Placental epithelial cell (primary cell): ENCODE measurements around a stretch of chr1.

GRCh38 chr1:65428784-65429367 is 8.4 kb downstream of the LEPR start:
- CAGE, long polyA plus RNA: no peak

DNA sequence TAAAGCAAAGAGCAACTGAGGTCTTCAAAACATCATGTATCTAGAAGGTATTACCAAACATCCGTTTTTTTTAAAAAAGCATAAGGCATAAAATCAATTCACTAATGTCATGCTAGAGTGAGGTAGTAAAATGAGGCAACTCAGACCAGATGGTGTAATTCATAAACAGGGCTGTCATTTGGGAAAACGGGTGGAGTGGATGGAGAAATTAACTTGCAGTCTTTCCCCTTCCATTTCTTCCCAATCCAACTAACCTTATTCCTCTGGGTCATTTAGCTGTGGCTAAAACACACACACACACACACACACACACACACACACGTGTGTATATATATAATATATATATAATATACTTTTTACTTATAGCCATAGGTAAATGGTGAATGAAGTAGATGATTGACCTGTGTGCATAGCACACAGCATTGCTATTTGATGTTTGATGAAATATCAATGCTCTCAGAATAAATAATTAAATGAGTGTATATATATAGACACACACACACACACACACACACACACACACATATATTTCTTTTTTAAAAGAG is 51.7 kb downstream of the LEPR start:
- CAGE, long polyA plus RNA: no peak

DNA sequence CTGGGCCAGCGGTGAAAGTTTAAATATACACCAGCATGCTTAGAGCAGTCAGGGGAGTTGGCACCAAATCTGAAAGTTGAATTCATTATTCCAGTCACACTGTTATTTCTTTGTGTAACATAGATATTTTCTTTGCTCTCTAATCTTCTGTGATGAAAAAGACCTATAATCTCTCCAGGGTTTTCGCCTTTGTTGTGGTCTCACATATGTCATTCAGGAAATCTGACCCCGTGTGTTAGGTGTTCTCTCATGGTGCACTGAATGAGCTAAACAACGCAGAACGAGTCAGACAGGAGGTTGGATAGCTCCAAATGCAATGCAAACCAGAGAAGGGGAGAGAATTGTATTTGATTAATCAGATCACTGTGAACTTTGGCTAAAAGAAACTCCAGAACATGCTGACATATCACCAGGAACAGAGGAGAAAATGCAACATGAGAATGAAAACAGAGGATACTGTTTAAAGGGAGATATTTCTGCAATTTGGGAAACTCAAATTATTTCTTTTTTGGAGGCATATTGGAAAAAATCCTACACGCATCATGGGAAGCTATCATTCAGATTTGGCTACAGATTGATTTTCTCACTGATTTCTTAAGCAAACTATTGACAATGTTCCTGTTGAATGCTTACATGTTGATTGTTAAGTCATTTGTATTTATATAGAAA is 364.5 kb upstream of the SGIP1 start:
- CAGE, long polyA plus RNA: no peak

GRCh38 chr1:66271243-66271788 is 262.6 kb upstream of the SGIP1 start:
- CAGE, long polyA plus RNA: no peak

DNA sequence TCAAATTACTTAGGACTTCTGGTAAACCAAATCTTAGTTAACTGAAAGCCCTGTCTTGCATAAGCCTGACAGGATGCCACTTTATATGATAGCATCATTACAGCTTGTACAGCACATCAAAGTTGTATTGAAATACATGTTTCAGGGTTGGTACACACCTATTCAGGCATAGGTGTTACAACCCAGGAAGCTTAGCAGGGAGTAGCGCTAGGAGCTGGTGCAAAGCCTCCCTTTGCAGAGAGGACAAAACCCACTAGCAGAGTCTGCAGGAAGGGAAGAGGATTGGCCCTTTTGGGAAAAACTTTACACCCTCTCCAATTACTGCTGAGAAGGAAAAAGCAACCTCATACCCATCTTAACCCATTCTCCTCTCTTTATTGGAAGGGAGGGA is 258.8 kb upstream of the SGIP1 start:
- CAGE, long polyA plus RNA: no peak

GRCh38 chr1:66393735-66394332 is 140.1 kb upstream of the SGIP1 start:
- CAGE, long polyA plus RNA: no peak

GRCh38 chr1:66532852-66533772 is 841 bp upstream of the SGIP1 start:
- CAGE, long polyA plus RNA: no peak

DNA sequence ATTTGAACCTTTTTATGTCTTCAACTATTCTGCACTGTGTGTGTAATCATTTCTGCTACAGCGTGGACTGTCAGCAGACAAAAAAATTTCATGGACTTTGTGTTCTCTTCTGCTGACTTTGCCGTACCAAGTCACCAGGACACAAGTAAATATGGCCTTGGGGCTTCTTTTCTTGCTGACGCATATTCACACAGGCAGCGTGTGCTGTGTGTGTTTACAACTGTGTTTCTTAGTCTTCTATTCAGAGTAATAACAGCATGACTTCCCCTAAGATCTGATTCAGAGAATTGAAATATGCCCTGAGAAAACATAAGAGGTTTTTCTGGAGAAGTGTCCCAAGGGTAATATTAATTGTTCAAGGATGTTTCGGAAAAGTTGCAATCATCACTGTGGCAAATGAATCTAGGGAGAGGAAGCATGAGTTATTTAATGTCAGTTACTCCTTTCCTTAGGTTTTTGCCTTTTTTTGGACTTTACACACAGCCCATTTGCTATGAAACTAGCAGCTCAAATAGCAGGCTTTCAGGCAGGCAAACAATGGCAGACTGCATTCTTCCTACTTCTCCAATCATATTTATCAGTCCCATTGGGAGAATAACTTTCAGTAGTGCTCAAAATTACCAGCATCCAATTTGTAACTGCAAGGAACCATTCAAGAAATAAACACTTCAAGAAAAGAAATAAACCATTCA is 47.0 kb upstream of the DYNLT5 start:
- CAGE, long polyA plus RNA: no peak

- CAGE, long polyA plus RNA: no peak
These were observed 22.1 kb downstream of the DYNLT5 start for GRCh38 chr1:66774494-66774693.

GRCh38 chr1:66929602-66930127 is 4.9 kb downstream of the MIER1 start:
- CAGE, long polyA plus RNA: no peak

DNA sequence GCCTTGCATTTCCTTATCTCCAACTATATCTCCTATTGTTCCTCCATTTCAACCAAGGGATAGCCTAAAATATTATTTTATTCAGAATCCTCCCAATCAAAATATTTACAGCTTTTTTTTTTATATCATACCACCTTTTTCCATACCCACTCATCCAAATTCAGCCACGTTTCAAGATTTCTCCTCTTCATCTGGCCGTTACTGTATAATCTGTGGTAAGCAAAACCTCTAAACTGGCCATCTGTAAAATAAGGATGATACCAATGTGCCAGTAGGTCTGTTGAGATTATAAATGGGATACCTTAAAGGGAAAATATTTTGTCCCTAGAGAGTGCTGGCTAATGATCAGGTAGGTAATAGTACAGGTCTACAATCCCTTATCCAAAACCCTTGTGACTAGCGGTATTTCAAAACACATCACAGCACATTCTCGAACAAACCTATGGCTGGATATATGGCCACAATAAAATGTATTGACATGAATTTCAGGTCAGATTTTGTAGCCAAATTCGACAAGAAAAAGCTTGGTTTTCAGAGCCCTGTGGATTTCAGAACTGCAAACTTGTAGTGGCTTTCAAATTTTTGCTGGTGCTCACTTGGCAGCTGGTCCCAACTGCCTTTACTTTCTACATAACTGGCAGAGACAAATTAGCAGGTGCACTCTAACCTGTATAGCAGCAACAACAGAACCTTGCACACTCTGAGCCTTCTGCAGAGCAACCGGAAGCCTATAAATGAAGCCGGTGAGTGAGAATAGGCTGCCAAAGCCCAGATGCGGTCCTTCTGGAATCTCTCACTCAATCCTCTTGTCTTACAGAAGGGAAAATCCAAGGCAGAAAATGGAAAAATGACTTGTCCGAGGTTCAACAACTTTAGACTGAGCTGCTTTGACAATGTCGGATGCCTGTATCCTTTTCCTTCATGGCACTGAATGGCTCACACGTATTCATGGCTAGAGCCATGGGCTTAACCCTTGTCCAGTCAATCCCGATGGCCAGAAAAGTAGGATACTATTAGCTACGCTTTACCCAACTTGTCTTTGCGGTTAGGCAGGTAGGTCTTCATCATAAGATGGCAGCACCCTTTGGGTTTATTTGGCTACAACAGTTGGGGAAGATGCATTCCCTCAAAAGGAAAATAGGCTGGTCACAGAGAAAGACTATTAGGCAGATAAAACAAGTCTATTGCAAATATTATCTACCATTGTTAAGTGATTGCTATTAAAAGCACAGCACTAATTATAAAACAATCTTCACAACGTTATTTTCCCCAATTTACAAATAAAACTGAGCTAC is 61.8 kb downstream of the SLC35D1 start:
- CAGE, long polyA plus RNA: no peak

DNA sequence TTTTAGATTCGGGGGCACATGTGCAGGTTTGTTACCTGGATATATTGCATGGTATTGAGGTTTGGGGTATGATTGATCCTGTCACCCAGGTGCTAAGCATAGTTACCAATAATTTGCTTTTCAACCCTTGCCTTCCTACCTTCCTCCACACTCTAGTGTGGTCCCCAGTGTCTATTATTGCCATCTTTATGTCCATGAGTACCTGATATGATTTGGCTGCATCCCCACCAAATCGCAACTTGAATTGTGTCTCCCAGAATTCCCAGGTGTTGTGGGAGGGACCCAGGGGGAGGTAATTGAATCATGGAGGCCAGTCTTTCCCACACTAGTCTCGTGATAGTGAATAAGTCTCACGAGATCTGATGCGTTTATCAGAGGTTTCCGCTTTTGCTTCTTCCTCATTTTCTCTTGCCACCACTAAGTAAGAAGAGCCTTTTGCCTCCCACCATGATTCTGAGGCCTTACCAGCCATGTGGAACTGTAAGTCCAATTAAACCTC is 41.0 kb downstream of the IL23R start:
- CAGE, long polyA plus RNA: no peak

- CAGE, long polyA plus RNA: no peak
These were observed 94.8 kb upstream of the SERBP1 start for GRCh38 chr1:67525133-67525345.

DNA sequence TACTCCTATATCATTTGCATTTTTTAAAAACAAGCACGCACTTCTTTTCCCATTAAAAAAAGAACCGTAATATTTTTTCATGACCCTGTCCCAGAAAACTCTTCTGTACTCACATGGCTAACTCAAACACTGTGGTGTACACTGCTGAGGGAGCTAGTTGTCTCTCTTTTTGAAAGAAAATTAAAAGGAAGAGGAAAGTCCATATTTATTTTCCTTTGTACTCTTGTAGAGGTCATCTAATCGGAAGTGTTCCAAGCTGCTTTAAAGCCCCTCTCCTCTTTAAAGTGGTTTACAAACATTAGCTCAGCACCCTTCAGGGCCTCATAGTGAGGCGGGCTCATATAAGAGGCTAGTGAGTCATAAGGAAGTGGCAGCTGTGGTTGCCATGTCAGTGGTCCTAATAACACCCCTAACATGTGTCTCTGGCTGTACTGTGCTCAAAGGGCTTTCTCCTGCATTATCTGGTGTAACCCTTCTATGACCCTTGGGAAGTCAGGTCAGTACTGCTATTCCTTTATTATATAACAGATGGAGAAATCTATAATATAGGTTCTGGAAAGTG is 104.4 kb upstream of the SERBP1 start:
- CAGE, long polyA plus RNA: no peak

- CAGE, long polyA plus RNA: no peak
These were observed 112.4 kb upstream of the GADD45A start for GRCh38 chr1:67572234-67573384.

DNA sequence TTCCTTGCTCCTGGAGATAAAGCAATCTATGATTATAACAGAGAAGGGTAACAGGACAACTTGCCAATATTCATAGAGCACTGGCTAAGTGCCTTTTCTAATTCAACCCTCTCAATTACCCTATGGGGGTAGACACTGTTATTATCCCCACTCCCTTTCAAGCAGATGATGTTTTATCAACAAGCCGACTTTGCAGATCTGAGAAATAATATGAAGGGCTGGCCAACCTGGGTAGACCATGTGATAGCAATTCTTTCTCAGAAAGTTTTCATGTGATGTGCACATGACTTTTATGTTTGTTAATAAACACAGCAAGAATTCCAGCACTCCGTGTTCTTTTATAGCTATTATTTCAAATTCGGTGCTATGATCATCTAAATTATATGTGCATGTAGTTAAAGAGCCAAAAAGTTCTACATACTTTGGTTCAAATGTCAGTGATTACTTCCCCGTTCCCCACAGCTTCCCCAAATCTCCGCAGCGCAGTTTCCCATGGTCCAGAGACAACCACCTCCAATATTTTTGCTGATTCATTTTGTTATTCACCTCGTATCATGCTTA is 96.8 kb upstream of the GADD45A start:
- CAGE, long polyA plus RNA: no peak

DNA sequence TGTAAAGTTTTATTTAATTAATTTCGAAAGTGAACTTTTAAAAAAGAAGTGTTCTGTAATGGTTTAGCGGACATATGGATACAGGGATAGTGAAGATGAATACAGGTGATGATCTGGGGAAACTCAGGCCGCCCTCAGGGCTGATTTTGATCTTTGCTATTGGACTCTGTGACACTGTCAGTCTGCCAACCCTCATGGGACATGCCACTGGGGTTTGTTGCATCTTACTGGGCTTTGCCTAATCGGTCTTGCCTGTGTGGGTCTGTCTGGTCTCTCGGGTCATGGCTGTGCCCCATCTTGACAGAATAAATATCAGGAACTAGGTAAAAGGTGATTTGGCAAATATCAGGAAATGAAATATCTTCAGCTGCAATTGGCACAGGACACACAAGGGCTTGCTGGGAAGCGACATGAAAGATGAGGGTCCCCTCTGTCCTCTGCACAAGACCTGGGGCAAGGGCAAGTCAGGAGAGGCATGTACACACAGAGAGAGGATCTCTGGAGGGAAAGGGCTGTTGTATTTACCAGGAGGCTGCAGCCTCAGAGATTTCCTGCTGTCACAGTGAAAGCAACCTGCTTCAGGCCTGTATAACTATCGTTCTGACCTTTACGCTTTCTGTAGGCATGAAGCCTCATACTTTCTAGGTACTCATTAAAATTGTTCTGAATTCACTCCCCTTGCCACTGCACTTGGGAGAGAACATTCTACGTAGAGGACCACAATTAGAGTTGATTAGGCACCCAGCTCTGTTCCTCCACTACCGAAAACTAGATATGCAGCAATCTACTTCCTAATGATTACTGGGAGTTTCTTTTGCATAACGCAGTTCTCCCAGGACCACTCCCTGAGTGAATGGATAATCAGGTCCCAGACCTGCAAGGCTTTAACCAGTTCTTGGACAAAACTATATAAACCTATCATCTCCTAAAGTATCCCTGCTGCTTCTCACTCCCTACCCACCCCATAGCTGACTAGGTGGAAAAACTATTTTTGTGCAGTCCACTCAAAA is 51.9 kb upstream of the GADD45A start:
- CAGE, long polyA plus RNA: no peak

DNA sequence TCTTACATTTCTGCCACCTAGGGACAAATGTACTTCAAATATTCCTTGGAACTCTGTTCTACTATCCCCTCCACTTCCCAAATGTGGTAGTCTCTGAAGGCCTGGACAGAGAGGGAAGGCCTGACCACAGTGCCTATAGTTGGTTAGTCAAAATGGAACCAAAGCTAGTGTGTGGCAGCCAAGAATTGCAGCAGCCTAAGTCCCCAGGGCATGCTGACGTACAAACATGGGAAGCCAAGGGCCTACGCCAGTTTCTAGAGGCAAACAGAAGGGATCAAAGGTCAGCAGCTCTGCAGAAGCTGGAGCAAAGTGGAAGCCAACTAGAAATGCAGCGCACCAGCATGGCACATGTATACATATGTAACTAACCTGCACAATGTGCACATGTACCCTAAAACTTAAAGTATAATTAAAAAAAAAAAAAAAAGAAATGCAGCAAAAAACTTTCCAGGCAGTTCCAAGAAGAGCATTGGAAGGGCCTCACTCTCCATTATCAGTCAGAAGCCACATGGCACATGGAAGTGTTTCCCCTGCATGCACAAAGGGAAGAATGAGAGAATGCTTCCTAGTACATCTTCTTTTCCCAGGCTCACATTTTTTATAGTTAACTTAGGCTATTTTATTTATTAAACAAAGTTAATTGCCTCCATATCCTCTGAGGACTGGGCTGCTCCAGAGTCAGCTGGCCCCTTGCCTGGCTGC is 39.4 kb upstream of the GADD45A start:
- CAGE, long polyA plus RNA: no peak

- CAGE, long polyA plus RNA: no peak
These were observed 16.5 kb upstream of the GADD45A start for GRCh38 chr1:67668364-67669036.

- CAGE, long polyA plus RNA: no peak
These were observed 3.6 kb downstream of the GADD45A start for GRCh38 chr1:67688699-67688821.